Peripheral blood mononuclear cell (primary cell): ENCODE measurements around a stretch of chr10.

- PRO-cap, 8 experiments: no peak in any of the 8 experiments
Measured at GRCh38 chr10:70209022-70209497, 24.2 kb downstream of the PPA1 start.

DNA sequence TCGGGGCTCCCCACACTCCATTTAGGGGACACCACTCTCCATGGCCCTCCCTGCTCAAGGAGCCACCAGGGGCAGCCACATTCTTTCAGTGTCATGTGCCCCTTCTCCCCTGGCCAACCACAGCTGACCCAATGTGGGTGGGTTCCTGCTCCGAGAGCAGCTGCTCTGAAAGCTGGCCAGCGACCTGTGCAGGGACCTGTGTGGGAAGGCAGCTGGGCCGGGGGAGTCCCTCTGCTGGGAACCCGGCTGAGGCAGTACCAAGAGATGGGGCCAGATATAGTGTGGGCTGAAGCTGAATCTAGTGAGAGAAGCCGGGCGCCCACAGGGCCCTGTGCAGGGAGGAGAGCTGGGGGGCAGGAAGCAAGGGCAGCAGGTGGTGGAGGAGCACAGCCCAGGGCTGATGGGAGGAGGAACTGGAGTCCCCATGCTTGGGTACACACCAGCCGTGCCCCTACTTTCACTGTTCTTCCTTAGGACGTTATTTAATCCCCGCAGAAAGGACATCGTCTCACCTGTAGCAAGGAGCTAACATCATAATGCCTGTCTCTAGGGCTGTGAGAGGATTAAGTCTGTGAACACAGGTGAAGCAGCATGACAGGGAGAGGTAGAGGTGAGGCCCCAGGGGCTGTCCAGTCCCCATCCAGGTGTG is 40.7 kb upstream of the NPFFR1 start:
- PRO-cap, 8 experiments: no peak in any of the 8 experiments

DNA sequence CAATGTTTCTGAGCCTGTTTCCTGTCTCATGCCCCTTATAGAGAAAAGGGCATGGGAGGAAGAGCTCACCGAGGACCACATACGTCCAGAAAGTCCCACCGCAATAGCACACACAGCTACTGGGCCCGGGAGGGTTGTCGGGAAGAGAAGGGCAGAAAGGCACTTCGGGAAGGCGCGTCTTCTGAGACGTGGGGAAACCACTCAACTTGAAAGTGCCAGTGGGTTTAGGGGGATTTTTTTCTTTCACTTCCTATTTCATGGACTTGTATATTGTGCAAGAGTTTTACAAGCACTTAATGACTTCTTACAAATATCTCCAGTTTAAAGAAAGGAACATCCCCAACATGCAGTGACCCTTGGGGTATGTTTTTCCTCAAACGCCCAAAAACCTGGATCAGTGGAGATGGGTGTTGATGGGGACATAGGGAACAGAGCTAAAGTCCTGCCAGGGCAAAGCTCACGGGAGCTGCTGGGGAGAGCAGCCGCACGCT is 27.0 kb downstream of the LRRC20 start:
- PRO-cap, 8 experiments: no peak in any of the 8 experiments

DNA sequence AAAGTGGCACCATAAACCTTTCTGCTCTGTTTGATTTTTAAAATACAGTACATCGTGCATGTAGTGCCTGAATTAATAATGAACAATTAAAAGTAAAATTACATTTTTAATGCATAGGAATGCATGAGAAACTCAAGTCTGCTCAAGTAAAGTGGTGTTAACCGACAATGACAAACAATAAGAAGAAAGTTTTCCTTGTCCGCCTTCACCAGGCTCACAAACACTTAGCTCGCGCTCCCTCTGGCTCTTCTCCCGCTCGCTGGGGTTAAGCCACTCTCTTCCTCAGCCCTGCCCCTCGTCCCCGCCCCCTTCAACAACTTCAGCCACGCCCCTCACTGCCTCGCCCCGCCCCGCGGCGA is 234 bp upstream of the EIF4EBP2 start:
- PRO-cap, 8 experiments: peak in 8 of 8 experiments; most common minus-strand start position 261 of the sequence (in 4)

- PRO-cap, 8 experiments: no peak in any of the 8 experiments
Measured at GRCh38 chr10:70493071-70493925, 14.7 kb downstream of the PALD1 start.

DNA sequence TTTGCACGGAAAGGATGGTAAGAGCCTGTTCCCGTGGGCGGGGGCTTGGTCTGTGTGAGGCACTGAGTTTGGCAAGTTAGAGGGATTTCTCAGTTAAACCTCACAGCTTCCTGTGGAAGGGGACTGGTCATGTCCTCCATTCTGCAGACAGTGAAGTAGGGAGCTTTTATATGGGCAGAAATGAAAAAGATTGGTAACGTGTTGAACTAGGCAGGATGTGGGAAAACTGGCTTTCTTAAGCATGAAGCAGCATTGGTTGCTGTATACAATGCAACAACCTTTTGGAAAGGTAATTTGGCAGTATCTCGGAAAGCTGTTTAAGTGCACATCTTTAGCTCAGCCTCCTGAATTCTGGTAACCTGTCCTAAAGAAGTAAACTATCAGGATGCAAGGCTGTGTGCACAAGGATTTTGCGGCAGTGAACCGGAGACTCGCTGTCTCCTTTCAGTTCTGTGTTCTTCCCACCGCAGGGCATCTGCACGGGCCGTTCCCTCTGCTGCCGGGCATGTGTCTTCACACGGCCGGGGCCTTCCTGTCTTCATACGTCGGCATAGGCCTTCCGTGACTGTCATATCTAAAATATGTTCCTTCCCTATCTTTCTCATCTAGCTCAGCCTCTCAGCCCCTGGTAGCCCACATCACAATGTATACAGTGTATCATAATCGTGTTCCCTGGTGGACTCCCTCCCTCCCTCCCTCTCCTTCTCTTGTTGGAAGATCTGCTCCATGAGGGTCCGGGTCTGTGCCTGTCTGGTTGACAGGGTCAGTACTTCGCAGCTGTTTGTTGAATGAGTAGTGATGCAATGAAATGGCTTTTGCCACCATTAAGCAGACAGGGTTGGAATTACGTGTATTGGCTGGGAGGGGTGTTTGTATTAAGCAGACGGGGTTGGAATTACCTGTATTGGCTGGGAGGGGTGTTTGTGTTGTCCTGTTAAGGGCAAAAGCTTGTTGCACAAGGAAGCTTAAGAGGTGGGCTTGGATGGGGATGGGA is 16.4 kb downstream of the PALD1 start:
- PRO-cap, 8 experiments: no peak in any of the 8 experiments

- PRO-cap, 8 experiments: no peak in any of the 8 experiments
Measured at GRCh38 chr10:70514860-70515514, 36.4 kb downstream of the PALD1 start.

- PRO-cap, 8 experiments: no peak in any of the 8 experiments
Measured at GRCh38 chr10:70558696-70559810, 43.5 kb downstream of the PRF1 start.

GRCh38 chr10:70576000-70576769 is 26.4 kb downstream of the PRF1 start:
- PRO-cap, 8 experiments: no peak in any of the 8 experiments

GRCh38 chr10:70592417-70592735 is 10.2 kb downstream of the PRF1 start:
- PRO-cap, 8 experiments: peak in 3 of 8 experiments; most common minus-strand start chr10:70592667 (in 3)

DNA sequence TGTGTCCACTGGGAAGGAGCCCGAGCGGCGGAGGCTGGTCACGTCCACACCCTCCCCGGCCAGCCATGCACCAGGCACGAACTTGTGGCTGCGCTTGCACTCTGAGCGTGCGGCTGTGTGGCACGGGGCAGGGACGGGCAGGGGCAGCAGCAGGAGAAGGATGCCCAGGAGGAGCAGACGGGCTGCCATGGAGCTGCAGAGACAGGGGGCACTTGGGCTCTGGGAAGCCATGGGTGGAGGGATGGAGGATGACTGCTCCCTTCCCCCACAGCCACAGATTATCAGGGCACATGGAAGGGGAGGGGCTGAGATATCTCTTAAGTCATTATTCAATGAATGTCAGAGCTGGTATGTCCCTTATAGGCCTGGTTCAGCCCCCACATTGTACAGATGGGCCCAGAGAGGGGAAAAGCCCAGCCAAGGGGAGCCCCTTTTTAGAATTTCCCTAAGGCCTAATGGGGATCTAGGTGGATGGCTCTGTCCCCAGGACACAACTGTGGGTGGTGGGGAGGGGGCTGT is 1.8 kb downstream of the PRF1 start:
- PRO-cap, 8 experiments: peak in 4 of 8 experiments; most common plus-strand start position 389 of the sequence (in 1); most common minus-strand start position 277 of the sequence (in 3)

GRCh38 chr10:70681787-70682082 is 9.4 kb downstream of the ADAMTS14 start:
- PRO-cap, 8 experiments: no peak in any of the 8 experiments

- PRO-cap, 8 experiments: no peak in any of the 8 experiments
Measured at GRCh38 chr10:70761018-70761899, 23.9 kb downstream of the TBATA start.

GRCh38 chr10:70779925-70780392 is 5.2 kb downstream of the TBATA start:
- PRO-cap, 8 experiments: no peak in any of the 8 experiments

DNA sequence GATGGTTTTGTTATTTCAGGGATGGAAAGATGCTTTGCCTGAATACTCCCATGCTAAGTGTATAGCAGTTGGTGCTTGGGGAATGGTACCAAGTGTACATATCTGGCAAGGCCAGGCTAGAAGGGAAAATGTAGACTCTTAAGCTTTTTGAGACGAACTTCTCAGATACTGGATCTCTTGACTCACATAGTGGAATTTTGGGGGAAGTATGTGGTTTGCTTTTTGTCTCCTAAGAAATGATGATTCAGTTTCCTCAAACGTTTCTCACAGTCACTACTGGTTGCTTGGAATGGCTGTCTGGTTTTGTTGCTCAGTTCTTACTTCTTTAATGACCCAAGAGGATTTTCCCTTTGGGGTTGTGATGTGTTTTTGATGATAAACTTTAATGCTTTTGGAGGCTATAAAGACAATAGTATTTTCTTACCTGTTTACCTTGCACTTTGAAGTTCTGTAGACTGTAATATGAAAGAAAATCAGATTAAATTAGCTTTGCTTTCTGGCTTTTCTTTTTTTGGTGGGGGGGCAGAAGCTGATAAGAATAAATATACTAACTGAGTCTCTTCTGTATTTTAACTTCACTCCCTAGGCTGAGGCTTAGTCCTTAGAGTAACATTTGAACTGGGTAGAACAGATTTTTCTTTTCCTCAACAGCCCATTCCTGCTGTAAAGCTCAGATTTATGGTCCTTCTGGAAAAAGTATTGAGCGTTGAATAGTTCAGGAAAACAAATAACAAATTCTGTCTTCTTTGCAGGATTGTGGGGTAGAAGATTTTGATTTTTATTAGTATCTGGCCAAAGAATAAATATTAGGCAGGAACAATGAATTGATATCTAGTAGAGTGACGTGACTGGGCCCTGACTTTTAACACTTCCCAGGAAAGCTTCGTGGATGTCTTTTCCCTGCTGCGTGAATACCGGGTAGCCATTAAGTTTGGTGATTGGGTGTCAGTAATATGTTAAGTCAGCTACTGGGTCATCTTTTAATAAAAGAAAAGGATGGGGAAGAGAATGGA is 17.7 kb downstream of the SGPL1 start:
- PRO-cap, 8 experiments: no peak in any of the 8 experiments

- PRO-cap, 8 experiments: no peak in any of the 8 experiments
Measured at GRCh38 chr10:71229274-71229727, 16.9 kb downstream of the UNC5B start.

- PRO-cap, 8 experiments: no peak in any of the 8 experiments
Measured at GRCh38 chr10:71232043-71232784, 19.8 kb downstream of the UNC5B start.

DNA sequence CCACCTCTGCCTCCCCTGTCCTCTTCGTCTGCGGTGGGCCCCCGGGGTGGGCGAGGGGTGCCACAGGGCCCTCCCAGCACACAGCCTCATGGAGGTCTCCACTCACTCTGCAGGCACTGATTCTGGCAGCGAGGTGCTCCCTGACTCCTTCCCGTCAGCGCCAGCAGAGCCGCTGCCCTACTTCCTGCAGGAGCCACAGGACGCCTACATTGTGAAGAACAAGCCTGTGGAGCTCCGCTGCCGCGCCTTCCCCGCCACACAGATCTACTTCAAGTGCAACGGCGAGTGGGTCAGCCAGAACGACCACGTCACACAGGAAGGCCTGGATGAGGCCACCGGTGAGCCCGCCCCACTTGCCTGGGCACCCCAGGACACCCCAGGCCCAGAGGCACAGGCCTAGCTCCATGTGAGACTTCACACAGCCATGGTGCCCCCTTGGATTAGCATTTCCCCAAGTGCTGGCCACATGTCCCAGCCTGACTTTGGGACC is 39.3 kb upstream of the SLC29A3 start:
- PRO-cap, 8 experiments: no peak in any of the 8 experiments

GRCh38 chr10:71293722-71294146 is 25.3 kb upstream of the SLC29A3 start:
- PRO-cap, 8 experiments: no peak in any of the 8 experiments

GRCh38 chr10:71302961-71303542 is 16.0 kb upstream of the SLC29A3 start:
- PRO-cap, 8 experiments: no peak in any of the 8 experiments